Caco-2 (cell line): ENCODE measurements around the gene MRPL28.

- PRO-cap: no peak
- RRBS: no CpG with 5 or more reads among the region's 22 CpGs
These were observed 18.3 kb downstream of the POLR3K start for GRCh38 chr16:34889-35795.

- PRO-cap: no peak
- RRBS: no CpG with 5 or more reads among the region's 9 CpGs
These were observed 14.5 kb downstream of the POLR3K start for GRCh38 chr16:38565-39558.

- PRO-cap: no peak
- RRBS: no CpG with 5 or more reads among the region's 56 CpGs
These were observed 7.3 kb downstream of the SNRNP25 start for GRCh38 chr16:60880-61471.

DNA sequence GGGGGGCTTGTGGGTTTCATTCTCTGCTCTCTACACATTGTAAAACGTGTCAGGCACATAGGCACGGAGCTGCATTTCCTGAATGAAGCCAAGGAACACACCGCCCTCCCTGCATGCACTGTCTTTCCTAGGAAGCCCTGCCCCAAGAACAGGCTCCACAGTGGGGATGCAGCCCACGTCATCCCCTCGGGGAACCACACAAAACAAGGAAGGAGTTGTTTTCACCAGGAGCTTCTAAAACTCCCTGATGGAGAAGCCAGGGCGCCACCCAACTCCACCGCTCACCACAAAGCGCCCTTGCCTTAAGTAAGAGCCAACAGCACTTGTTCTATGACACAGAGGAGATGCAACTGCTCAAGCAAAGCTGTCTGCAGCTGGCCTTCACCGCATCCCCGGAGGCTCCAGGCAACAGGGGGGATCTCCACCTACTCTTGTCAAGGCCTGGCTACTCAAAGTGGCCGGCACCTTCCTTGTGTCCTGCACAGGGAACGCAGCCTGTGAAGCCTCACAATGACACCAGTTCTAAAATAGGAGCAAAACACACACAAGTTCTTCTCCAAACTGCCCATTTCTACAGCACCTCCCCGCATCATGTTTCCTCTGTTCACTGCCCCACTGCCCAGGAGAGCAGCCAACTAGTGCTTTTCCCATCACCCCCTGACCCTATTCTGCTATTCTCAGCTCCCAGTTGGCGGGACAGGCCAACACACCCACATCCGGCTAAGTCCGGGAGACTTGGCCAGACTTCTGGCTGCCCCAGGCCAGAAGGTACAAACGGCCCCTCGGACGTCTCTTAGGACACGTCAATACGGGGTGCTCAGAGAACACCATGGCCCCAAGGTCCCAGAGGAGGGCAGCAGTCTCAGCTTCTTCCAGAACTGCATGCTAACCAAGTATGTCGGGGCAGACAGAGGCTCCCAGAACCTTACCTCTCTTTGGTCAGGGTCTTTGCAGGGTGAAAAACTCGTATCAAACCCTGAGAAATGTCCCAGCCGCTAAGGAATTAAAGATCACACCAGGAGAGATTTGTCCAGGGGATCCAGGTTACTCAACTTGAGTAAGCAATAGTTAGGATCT, 24.3 kb downstream of the MPG start:
- PRO-cap: no peak
- RRBS: 93% methylated on average over 2 of the region's 24 CpGs

- PRO-cap: no peak
- RRBS: no CpG with 5 or more reads among the region's 3 CpGs
These were observed 18.6 kb downstream of the NPRL3 start for GRCh38 chr16:119845-120283.

GRCh38 chr16:153884-154746, 1.7 kb downstream of the HBZ start:
- PRO-cap: no peak
- RRBS: 8% methylated on average over 4 of the region's 96 CpGs

- PRO-cap: unidirectional peak, minus-strand start at chr16:181444
- RRBS: 6% methylated on average over 43 of the region's 97 CpGs
These were observed 923 bp downstream of the HBQ1 start for GRCh38 chr16:180816-181947.

DNA sequence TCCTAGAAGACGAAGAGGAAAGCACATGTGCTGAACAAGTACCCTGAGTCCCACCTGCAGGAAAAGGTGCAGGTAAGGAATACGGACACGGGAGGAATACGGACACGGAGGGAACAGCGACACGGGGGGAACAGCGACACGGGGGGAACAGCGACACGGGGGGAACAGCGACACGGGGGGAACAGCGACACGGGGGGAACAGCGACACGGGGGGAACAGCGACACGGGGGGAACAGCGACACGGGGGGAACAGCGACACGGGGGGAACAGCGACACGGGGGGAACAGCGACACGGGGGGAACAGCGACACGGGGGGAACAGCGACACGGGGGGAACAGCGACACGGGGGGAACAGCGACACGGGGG, 5.7 kb downstream of the HBQ1 start:
- PRO-cap: no peak
- RRBS: no CpG with 5 or more reads among the region's 35 CpGs

DNA sequence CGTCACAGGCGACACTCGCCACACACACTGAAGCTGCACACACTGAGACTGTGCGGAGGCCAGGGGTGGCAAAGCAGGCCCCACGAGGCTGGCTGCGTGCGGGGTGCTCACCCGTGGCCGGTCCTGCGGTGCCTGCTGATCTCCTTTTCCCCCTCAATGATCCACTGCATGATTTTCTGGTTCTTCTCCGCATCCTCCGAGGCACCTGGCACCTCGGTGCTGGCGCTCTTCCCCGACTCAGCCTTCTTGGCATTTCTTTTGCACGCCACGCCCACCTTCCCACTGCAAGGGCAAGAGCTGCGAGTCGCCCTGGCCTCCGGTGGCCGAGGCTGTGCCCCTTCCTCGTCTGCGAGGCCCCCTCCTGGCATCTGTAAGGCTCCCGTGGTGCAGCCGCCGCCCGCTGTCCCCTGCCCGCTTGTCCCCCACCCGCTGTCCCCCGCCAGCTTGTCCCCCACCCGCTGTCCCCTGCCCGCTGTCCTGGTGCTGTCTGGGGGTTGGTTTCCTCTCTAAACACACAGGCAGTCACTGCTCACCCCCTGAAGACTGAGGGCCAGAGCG, 14.1 kb downstream of the PDIA2 start:
- PRO-cap: no peak
- RRBS: no CpG with 5 or more reads among the region's 33 CpGs

GRCh38 chr16:369891-371000, at the start of gene MRPL28:
Gene MRPL28, minus strand, starts transcription at chr16:370538.
- PRO-cap: bidirectional peak, plus-strand start at chr16:370644, minus-strand start at chr16:370538
- RRBS: 7% methylated on average over 17 of the region's 74 CpGs

DNA sequence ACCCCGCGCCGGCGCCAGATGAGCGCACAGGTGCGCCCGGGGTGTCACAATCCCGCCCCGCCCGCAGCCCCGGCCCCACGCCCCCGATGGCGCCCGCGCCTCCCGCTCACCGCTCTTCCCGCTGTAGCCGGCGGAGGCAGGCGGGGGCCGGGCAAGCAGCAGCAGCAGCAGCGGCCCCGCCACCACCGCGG, 292 bp downstream of the PGAP6 start:
- PRO-cap: bidirectional peak, plus-strand start at position 114 of the sequence, minus-strand start at position 129 of the sequence
- RRBS: 2% methylated on average over 15 of the region's 27 CpGs

GRCh38 chr16:509058-509657, 18.4 kb upstream of the CAPN15 start:
- PRO-cap: no peak
- RRBS: no CpG with 5 or more reads among the region's 16 CpGs

DNA sequence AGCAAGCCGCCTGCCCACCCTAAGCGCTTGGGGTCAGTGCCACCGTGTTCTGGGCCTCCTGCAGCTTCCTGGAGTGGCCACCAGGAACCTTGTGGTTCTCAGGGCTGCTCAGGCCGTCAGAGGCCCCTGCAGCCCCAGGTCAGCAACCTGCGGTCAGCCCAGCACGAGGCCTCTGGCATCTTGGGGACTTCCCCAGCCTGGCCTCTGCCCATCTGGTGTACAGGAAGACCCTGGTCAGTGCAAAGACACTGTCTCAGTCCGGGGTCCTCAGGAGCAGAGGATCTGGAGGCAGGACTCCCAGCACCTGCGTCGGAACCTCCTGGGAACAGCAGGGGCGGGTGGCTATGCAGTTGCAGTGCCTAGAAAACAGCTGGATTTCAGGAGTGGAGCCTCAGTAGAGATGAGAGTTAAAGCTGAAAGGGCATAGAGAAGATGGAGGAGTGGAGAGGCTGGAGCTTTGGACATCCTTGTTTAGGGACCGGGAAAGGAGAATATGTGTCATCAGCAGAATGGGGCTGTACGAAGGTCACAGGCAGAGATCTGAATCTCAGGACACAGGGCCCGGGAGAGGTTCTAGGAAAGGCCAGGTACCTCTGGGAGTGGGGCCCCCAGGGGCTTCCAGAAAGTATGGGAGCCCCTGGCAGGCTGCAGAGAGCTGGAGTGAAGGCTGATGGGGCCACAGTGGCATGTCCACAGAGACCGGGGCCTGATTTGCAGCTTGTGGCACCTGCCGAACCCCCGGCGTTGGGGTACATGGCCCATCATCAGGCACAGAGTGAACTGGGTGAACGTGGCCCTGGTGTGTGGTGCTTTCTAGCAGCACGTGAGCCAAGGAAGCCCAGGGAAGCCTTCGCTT, 13.2 kb upstream of the CAPN15 start:
- PRO-cap: no peak
- RRBS: 92% methylated on average over 2 of the region's 20 CpGs

DNA sequence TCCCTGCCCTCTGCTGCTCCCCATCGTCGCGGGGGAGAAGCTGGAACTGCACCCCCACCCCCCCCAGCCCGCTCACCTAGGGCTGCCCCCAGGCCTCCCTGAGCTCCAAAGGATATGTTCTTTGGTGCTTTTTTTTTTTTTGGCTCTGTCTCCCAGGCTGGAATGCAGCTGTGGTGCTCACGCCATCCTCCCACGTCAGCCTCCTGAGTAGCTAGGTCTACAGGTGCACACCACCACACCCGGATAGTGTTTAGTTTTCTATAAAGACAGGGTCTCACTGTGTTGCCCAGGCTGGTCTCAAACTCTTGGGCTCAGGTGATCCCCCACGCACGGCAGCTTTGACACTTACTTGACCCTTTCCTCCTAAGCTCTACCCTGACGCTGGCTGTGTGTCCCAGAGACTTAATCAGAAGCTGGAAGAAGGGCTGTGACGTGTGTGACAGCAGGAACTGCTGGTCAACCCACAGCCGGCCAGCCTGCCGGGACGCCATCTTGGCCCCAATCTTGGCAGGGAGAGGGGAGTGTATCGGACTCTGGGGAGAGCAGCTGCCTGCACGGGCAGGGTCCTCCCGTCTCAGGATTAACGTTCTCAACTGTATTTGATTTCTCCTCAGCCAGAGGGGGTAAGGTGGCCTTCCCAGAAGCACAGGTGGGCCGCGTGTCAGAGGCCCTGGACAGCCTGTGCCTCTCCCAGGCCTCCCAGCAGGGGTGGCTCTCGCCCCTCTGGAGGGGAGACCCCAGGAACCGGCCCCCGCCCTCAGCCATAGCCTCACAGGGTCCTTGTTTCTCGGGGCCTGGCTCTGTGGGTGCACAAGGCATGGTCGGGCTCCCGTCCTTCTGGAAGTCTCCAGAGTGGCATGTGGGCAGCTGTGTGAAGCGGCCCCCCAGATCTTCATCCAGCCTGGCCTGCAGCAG, 11.6 kb downstream of the CAPN15 start:
- PRO-cap: no peak
- RRBS: no CpG with 5 or more reads among the region's 27 CpGs

- PRO-cap: no peak
- RRBS: 92% methylated on average over 15 of the region's 31 CpGs
These were observed 1.3 kb upstream of the WFIKKN1 start for GRCh38 chr16:629250-630159.

DNA sequence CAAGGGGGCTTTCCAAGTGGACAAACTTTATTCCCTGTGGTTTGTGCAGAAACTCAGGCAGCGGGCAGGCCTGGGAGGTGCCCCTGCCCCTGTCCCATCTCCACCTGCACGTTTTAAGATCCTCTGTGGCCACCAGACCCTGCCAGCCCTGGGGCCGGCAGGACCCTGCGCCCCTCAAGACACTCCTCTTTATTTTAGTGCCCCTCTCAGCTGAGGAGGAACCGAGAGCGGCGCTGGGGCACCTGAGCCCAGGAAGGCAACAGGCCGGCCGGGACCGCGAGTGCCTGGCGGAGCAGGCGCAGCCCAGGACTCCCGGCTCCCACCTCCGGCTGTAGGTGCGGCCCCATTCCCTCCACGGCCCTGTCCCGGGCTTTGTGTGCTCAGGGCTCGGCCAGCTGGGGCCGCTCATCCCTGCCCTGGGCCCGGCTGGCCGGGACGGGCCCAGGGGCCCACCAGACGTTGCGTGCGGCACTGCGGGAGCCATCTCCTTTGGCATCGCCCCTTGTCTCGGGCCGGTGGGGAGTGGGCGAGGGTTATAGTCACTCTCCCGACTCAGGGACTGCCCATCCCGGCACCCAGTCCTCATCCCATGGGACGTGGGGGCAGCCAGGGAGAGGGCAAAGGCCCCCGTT, 2.8 kb upstream of the WDR90 start:
- PRO-cap: no peak
- RRBS: 94% methylated on average over 22 of the region's 35 CpGs

- PRO-cap: no peak
- RRBS: 100% methylated on average over 3 of the region's 15 CpGs
These were observed 1.5 kb upstream of the RHOT2 start for GRCh38 chr16:666452-666877.

DNA sequence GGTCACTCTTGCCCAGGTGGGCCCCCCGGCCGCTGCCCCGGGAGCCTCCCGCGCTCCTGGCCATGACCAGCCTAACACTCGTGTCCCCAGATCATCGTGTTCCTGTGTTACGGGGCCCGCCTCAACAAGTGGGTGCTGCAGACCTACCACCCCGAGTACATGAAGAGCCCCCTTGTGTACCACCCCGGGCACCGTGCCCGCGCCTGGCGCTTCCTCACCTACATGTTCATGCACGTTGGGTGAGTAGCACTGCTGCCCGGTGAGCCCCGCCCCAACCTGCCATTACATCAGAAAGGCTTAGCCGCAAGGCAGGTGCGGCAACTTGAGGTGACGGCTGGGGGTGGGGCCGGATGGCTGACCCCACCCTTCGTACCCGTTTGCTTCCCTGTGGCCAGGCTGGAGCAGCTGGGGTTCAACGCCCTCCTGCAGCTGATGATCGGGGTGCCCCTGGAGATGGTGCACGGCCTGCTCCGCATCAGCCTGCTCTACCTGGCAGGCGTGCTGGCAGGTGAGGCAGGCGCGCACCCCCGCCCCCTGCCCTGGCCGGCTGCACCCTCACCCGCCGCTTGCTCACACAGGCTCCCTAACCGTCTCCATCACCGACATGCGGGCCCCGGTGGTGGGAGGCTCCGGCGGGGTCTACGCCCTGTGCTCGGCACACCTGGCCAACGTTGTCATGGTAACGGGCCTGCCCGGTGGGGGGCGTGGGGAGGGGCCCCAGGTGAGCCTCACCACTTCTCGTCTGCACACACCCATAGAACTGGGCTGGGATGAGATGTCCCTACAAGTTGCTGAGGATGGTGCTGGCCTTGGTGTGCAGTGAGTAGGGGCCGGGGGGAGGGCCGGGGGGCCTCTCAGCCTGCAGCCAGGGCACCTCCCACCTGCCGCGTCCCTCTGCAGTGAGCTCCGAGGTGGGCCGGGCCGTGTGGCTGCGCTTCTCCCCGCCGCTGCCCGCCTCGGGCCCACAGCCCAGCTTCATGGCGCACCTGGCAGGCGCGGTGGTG, 1.7 kb downstream of the RHBDL1 start:
- PRO-cap: no peak
- RRBS: 96% methylated on average over 30 of the region's 63 CpGs

DNA sequence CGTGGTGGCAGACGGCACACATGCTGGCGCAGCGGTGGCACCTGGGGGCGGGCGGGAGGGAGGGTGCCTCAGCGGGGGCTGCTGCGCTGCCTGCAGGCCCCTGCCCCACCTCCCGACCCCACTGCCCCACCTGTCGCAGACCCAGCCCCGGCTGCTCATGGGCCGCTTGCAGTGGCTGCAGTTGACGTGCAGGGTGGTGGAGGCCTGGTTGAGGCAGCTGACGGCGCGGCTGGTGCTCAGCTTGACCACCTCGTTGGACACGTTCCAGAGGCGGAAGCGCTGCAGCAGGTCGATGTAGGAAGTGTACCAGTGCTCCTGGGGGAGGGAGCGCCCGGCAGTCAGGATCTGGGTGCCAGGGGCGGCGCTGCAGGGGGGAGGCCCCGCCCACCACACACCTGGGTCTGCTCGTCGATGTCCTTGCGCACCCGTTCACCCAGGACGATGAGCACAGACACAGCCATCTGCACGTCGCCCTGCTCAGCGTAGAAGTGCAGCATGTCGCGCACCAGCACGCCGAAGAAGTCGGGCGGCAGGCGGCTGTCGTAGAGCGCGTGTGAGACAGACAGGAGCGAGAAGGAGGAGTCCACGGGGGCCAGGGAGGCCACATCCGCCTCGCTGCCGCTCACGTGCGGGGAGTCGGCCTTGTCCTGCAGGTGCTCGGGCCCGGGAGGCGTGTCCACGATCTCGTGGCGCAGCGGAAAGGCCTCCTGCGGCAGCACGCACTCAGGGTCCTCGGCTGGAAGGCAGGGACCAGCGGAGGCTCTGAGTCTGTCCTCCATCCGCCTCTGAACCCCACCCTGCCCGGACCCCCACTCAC, 936 bp upstream of the JMJD8 start:
- PRO-cap: bidirectional peak, plus-strand start at position 428 of the sequence, minus-strand start at position 261 of the sequence; bidirectional peak, plus-strand start at position 673 of the sequence, minus-strand start at position 490 of the sequence
- RRBS: no CpG with 5 or more reads among the region's 65 CpGs

- PRO-cap: no peak
- RRBS: 16% methylated on average over 31 of the region's 66 CpGs
These were observed 1.0 kb downstream of the METRN start for GRCh38 chr16:715659-716599.